AG04450 (cell line): ENCODE data around the genes MMADHC, CACNB4 and ARL6IP6.

DNA sequence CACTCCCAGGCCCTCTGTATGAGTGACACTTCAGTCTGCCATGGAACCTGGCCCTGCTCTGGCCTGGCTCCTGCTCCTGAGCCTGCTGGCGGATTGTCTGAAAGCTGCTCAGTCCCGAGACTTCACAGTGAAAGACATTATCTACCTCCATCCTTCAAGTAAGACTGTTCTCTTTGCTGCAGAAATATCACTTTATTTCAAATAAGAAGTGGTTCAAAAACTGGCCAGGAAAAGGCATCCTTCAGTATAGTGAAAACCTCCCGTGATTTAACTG, 107.2 kb downstream of the LYPD6 start:
- CAGE, long polyA plus RNA, result no peak
- RRBS, result no CpG with 5 or more reads among the region's 3 CpGs

DNA sequence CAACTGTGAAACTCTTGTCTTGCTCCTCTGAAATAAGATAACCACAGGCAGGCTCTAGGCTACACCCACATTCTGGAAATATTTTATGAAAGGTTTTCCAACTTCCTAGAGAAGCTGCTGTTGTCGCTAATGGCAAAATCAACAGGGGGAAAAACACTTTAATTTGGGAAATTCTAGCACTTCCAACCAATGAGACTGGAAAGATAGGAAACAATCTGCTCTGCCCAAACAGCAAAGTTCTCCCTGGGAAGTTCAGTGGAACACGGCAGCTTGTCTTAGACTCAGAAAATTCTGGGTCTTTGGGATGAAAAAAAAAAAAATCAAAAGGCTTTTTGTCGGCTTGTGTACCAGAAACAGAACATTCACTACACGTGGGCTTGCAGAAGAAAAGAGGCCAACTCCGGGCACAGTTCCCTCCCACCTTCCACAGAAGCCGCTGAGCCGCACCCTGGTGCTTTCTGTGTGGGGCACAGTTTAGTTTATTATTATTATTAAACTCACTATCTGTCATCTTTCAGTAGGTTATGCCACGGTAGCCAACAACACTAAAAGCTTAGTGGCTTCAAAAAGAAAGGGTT, 98.6 kb downstream of the MMADHC start:
- CAGE, long polyA plus RNA, result no peak
- RRBS, result no CpG with 5 or more reads among the region's 8 CpGs

DNA sequence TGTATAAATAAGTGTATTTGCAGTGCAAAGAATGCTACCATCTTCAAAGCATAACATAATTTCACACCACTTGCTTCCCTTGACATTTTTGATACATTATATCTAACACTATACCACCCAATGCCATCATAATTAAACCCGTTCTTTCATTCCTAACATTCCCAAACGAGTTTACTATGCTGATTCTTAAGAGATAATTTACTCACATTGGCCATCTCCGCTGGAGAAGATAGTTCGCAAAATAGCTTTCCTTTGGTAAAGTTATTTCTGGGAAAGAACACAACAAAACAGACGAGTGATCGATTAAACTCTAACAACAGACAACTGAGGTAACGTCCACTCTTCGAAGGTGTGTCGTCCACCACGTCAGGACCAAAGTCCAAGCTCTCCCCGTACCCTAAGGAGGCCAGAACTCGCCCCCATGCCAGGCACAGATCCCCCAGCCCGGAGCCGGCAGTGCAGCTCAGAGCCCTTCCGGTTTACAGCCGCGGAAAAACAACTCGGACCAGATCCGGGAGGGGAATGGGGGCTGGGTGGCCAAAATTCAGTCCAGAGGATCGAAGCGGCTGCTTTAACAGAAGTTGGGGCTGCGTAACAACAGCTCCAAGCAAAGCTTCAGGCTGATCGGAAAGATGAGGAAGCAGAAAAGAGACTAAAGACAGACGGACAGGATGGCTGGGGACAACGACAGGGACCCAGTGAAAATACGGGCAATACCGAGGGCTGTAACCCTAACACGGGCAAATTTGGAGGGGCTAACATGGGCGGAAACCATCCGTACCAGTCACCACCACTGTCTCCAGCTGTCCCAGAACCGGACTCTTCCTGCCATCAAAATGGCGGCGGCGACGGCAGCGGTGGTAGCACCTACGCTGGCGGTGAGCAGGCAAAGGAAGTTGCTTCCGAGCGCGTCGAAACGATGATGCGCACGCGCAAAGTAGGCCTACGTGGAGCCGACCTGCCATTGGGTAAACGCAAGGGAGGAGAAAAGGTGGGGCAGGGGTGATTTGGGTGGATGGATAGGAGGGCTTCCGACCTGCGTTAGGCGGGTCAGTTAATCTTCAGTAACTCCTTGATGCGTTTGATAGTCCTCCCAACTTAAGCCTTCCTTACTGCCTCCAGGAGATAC, at the start of gene MMADHC:
Gene MMADHC, minus strand, starts transcription at position 893 of the 1,129 bp plus-strand sequence.
- CAGE, long polyA plus RNA, result start-site peak on the minus strand centred at position 443 of the sequence, 49 bp wide, 148 and 93 reads in 2 replicates; start-site peak on the minus strand centred at position 847 of the sequence, 94 bp wide, 1,730 and 1,766 reads in 2 replicates
- RRBS, result no CpG with 5 or more reads among the region's 53 CpGs

DNA sequence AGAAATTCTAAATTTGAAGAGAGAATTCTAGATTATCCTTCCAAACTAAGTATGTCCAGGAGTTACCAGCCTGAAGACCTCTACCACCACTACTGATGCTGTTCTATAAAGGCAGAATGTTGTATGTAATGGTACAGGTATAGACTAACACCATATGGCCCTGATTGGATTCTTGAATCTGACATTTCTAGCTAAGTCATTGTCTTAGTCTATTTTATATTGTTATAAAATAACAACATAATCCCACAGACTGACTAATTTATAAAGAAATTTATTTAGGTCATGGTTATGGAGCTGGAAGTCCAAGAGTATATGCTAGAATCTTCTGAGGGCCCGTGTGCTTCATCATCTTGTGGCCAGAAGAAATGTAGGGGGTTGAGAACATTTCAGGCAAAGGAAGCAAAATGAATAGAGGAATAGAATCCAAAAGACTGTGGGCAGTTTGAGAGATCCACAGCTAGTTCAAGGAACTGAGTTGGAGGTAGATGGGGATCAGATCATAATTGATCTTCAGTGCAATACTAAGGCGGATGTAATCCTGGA, 4.0 kb upstream of the MMADHC start:
- CAGE, long polyA plus RNA, result no peak
- RRBS, result no CpG with 5 or more reads among the region's 2 CpGs

- CAGE, long polyA plus RNA, result no peak
- RRBS, result under 1% methylated on average over 5 of the region's 13 CpGs
Measured at GRCh38 chr2:150485621-150485840, 1.9 kb downstream of the RND3 start.

GRCh38 chr2:150733162-150733543, 245.7 kb upstream of the RND3 start:
- CAGE, long polyA plus RNA, result no peak
- RRBS, result no CpG with 5 or more reads among the region's 3 CpGs

DNA sequence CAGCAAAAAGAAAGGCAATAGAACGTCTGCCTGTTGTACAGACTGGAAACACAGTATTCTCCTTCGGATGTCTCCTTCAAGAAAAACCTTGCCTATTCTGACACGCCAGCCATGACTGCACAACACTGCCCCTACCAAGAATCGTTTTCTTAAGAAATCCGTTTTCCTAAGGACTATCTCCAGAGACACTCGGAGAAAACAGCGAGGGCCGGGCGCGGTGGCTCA, 800 bp downstream of the NMI start:
- CAGE, long polyA plus RNA, result no peak
- RRBS, result no CpG with 5 or more reads among the region's 10 CpGs

DNA sequence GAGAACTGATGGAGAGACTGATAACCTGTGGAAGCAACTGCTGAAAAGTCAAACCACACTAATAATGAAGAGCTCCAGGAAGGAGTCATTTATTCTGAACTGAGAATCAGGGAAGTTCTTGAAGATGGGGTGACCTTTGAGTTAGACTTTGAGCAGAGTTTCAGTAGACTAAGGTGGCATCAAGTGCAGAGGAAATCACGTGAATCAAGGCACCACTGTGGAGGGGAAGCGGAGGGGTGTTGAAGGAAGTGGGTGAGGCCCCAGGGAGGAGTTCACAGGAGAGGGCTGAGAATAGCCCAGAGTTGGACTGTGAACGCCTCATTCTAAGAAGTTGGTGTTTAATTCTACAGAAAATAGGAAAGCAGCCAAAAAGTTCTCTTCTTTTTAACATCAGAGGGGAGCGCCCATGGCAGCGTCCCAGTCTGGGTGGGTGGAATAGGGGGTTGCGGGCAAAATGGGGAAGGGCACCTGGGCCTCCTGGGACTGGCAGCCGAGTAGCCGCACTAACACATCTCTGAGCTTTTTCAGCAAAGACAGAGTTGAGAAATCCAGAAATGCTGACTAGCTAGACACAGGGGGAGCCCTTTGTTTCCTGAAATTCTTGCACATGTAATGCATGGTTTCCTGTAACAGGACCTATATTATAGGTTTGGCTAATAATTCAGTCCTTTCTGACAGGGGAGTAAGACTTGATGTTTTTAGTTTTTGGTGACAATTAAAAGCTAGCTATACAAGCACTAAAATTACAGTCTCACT, 97.0 kb downstream of the NEB start:
- CAGE, long polyA plus RNA, result no peak
- RRBS, result no CpG with 5 or more reads among the region's 8 CpGs

DNA sequence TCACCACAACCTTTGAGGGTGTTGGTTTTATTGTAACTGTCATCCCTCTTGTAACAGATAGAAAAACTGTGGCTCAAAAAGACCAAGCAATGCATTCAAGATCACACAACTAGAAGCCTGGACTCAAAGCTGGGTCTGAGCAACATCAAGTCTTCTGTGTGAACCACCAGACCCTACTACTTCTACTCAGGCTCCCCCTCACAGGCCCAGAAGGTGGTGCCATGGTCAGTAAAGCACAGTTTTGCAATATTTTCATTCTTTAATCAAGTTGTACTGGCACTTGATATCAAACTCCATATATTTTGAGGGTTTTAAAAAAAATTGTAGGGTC, 105.2 kb upstream of the ARL5A start:
- CAGE, long polyA plus RNA, result no peak

GRCh38 chr2:152098578-152099234, at the start of gene CACNB4:
Gene CACNB4 (minus strand): TSS chr2:152099044.
- CAGE, long polyA plus RNA, result no peak
- RRBS, result 1% methylated on average over 13 of the region's 62 CpGs

GRCh38 chr2:152367967-152368622, 33.1 kb downstream of the FMNL2 start:
- CAGE, long polyA plus RNA, result no peak
- RRBS, result no CpG with 5 or more reads among the region's 5 CpGs

GRCh38 chr2:152395650-152396424, 60.9 kb downstream of the FMNL2 start:
- CAGE, long polyA plus RNA, result no peak
- RRBS, result no CpG with 5 or more reads among the region's 11 CpGs

GRCh38 chr2:152499672-152500523, 164.9 kb downstream of the FMNL2 start:
- CAGE, long polyA plus RNA, result no peak
- RRBS, result no CpG with 5 or more reads among the region's 7 CpGs

DNA sequence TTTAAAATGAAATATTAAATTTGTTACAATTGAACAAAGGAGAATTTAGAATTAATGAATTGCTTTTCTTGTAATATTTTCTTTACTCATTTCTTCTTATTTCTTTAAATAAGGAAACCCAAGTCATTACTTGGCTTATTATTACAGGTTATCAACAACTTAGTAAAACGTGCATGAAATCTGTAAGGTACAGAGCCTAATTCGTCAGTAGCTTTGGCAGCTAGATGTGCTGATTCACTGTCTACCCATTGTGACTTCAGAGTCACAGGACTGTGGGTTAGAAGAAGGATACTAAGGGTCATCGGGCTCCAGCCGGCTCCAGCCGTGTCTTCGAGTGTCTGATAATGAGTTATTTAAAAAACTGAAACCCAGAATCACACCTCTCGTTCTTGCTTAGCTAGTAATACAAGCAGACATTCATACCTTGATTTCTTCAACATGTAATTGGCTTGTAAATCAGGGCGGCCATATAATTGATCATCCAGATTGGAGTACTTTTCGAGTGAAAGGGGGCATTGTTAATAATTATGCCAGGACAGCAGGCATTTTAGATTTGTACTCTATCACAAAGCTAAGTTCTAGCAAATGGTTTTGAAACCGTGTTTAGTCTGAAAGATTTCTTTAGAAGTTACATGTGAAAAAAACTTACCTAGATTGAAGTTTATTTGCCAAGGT, 170.6 kb downstream of the FMNL2 start:
- CAGE, long polyA plus RNA, result no peak
- RRBS, result no CpG with 5 or more reads among the region's 10 CpGs

DNA sequence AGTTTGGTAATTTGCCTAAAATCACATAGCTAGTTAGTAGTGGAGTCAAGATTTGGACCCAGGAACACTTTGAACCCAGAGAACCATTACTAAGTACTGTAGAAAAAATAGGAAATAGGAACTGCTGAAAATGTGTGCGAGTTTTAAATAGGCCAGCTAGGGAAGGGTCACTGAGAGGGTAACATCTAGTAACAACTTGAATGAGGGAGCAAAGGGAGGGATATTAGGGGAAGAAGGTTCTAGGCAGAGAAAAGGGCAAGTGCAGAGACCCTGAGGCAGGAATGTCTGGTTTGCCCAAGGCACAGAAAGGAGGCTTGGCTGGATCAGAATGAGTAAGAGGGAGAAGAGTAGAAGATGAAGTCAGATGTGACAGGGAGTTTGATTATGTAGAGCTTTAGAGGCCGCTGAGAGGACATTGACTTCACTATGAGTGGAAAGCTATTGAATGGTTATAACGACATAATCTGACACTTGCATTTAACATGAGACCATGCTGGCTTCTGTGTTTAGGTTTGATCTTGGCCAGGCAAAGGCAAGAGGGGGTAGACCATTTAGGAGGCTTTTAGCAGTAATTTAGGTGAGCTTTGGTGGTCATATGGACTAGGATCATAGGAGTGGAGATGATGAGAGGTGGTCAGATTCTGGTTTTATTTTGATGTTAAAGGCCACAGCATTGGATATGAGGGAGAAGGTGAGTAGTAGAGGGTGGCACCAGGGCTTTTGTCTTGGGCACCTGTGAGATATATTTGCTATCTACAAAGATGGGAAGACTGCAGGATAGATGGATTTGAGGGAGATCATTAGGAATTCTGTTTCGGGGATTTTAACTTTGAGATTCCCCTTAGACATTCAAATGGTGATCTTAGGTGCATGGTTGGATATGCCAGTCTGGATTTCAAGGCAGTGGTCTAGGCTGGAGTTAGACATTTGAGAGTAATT, 140.5 kb downstream of the PRPF40A start:
- CAGE, long polyA plus RNA, result no peak
- RRBS, result no CpG with 5 or more reads among the region's 4 CpGs

DNA sequence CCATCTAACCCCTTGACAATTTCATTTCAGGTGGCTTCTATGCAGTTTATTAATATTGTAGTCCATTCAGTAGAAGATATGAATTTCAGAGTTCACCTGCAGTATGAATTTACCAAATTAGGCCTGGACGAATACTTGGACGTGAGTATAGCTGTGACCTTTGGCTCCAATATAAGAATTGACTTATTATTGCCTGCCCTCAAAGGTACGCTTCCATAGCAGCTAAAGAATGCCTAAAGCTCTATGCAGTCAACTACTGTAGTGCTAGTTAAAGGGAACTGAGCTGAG, 105.9 kb downstream of the PRPF40A start:
- CAGE, long polyA plus RNA, result no peak
- RRBS, result no CpG with 5 or more reads among the region's 3 CpGs

GRCh38 chr2:152650354-152651333, 66.6 kb downstream of the PRPF40A start:
- CAGE, long polyA plus RNA, result no peak
- RRBS, result no CpG with 5 or more reads among the region's 9 CpGs

DNA sequence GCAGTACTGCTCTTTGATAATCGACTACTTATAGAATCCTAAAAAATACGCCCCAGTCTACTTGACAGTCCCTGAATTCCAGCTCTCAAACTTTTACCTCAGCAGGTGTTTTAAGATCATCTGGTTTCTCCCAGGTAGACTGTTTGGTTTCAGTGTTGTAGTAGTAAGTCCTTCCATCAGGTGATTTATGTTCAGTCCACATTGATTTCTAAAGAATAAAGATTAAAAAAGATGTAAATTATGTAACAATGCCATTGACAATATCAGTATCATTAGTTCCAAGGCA, 36.2 kb downstream of the PRPF40A start:
- CAGE, long polyA plus RNA, result no peak
- RRBS, result no CpG with 5 or more reads among the region's 2 CpGs

GRCh38 chr2:152718376-152719271, at the start of gene ARL6IP6:
Gene ARL6IP6 (plus strand): TSS chr2:152718620.
- CAGE, long polyA plus RNA, result start-site peak on the plus strand at chr2:152718583-152718625, 594 and 204 reads in 2 replicates
- RRBS, result 1% methylated on average over 27 of the region's 77 CpGs

GRCh38 chr2:154697833-154698465, 546 bp upstream of the KCNJ3 start:
- CAGE, long polyA plus RNA, result no peak
- RRBS, result 6% methylated on average over 14 of the region's 50 CpGs